Measurements from ENCODE around the gene WDPCP.

DNA sequence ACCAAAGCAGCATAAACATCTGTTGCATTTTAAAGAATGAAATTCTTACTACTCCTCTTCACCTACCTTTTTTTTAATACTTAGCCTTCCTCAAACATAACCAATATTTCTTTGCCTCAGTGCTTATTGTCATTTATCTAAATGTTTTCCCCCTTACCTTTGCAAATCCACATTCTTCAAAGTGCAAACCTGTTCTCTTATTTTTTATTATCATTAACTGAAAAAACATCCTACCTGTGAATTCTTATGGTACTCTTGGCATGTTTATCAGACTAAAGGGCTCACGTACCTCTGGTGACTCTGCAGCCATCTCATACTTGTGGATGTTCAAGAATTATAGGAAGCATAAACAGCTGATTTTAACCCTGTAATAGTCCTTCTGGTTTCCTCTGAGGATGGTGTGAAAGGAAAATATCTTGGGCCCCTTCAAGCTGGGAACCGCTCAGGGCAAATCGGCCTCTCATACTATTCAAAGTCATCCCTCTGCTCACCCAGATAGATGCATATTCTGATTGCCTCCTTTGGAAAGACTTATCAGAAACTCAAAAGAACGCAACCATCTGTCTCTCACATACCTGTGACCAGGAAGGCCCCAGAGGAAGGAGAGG lies 45.8 kb downstream of the C2orf74 start:
- PRO-cap: no peak

GRCh38 chr2:61266433-61267189 lies 104.6 kb downstream of the C2orf74 start:
- PRO-cap: no peak

DNA sequence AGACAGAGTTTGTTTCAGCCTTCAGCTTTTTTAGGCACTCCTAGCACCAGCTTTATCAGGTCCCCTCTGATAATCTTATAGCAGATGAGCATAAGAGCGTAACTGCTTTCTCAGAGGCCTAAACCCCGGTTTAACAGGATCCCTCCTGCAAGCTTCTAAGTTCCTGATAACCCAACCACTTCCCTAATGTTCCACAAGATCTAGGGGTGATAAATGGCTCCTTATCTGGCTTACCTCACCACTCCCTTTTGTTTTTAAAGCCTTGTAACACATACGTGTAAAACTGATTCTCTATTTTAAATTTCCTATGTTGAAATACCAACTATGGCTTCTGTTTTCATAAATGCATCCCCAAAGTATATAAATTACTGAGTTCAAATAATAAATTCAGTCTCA lies 126.1 kb downstream of the C2orf74 start:
- PRO-cap: no peak

- PRO-cap: no peak
These were observed 122.2 kb downstream of the USP34 start for GRCh38 chr2:61348623-61349062.

- PRO-cap: no peak
These were observed 120.7 kb downstream of the USP34 start for GRCh38 chr2:61350211-61350591.

DNA sequence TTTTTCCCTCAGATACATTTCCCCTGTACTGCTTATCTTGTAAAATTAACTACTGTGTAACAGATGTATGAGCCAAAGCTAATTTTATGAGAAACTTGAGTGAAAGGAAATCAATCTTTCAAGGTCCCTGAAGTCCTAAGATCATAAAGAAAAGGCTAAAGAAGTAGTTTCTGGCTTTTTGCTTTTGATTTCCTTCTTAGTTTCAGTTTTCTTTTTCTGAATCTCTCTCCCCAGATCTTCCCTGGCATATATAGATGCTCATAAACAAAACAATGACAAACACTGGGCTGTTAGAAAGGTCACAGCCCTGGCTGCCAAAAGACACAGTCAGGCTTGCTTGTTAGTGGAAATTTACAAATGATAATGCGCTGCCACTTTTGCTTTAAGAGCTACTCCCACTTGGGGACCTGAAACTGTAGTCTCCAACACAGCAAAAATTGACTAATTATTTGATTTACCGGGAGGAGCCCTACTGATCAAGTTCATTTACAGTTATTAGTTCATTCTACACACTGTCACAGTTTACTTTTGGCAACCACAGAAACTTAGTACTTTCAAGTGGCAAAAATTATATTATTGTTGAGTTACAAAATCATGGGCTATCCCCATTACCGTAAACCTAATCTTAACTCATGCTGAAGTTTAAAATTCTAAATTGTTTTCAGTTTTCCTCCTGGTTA lies 132.9 kb upstream of the XPO1 start:
- PRO-cap: no peak

GRCh38 chr2:61713335-61714042 lies 140.4 kb downstream of the FAM161A start:
- PRO-cap: no peak

DNA sequence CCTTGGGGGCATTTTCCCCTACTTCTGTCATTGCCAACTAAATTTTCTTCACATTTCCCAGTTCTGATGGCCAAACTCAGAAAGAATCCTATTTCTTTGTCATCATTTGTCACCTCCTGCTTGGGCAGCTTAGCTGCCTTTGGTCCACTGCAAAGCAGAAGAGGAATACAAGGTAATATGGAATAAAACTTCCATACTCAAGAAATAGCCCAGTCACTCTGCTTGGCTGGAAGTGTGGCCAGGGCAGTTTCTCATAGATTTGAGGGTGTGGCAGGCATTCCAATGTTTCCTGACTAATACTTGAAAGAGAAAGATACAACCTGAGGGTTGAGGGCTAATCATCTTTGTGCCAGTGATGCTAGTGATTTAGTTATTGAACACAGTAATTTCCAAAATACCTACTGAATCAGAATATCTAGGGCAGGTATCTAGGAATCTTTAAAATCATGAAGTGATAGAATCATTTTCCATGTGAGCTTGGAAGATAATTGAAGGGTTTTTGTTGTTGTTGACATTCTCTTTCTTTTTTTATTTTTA lies 83.1 kb downstream of the FAM161A start:
- PRO-cap: no peak

GRCh38 chr2:61793482-61793709 lies 60.5 kb downstream of the FAM161A start:
- PRO-cap: no peak

GRCh38 chr2:62187156-62187587 lies 8.7 kb upstream of the B3GNT2 start:
- PRO-cap: unidirectional peak, minus-strand start at chr2:62187335

DNA sequence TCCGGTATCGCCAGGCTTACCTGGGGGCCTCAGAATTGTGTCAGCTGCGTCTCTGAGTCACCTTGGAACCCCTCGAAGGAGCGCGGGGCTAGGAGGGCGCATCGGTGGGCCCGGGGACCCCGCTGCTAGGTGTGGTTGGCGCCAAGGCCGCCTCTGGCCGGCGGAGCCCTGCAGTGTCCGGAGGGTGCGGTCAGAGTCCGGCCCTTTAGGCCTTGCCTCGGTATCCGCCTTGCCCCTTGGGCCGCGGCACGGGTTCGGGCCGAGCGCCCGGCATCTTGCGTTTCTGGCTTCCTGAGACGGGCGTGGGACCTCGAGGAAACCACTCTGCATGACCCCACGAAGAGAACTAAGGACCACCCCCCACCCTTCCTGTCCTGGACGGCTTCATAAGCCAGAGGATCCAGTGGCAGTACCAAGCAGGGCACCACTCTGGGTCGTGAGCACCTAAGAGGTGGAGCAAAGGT lies 764 bp upstream of the B3GNT2 start:
- PRO-cap: no peak

DNA sequence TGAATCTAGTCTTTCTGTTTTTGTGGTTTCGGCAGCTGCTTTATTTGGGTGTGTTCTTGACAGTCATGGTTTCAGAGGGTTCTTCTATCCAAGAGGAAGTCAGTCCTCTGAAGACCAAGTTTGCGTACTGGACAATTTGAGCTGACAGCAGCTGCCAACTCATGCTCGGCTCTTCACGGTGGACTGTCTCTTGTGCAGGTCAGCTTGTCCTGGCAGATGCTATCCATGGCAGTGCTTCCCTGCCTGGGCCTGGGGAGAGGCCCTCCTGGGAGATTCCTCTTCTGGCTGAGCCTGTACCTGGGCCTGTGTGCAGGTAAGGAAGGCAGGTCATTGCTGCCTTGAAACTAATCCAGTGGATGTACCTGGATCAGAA lies 90.9 kb downstream of the TMEM17 start:
- PRO-cap: no peak

DNA sequence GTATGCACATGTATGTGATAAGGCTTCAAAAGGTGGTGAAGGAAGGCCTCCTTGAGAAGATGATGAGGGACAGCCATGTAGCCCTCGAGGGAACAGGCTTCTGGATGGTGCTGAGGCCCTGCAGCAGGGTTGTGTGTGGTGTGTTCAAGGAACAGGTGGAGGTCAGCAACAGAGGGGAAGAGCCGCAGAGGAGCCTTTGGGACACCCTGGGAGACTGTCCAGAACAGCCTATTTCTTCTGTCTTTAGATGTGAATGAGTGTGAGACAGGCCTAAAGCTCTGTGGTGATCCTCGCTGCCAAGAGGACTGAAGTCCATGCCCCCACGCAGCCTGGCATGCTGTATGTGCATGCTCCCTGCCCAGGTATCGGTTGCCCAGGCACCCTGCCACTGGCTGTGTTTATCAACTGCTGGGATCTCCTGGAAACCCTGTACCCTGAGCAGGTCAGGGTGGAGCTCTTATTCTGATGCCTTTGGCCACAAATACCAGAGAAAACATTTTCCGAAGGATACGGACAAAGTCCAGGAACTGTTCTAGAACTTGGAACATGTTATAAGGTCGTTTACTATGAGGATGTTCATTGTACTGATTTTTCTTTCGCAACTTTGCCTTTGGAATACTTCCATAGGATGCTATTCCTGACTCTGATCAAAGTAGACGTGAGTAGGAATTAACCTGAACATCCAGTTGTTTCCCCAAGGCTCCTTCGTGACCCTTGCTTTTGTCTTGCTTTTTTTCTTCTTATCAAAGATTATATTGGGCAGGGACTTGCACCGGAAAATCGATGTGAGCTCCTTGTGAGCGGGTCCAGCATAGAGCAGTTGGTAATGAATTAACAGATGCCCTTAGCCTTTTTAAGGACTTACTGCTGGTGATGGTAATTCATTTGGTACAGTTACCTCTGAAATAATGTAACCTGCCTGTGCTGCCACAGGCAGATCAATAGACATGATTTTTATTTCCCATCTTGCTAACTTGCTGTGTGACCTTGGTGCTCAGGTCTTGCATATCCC lies 55.3 kb downstream of the TMEM17 start:
- PRO-cap: no peak

DNA sequence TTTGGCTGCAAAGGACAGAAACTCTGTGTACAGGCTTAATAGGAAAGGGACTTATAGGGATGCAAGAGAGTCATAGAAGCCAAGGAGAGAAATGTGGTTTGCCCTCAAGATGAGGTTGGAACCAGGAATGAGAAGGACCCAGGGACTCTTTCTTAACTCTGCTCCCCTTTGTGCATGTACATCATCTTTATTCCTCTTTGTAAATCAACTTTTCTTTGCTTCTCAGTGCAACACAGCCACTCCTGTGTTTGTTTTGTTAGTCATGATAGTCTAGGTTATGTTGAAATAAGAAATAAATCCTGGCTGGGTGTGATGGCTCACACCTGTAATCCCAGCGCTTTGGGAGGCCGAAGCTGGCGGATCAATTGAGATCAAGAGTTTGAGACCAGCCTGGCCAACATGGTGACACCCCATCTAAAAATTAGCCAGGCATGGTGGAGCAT lies 72.8 kb upstream of the TMEM17 start:
- PRO-cap: no peak

DNA sequence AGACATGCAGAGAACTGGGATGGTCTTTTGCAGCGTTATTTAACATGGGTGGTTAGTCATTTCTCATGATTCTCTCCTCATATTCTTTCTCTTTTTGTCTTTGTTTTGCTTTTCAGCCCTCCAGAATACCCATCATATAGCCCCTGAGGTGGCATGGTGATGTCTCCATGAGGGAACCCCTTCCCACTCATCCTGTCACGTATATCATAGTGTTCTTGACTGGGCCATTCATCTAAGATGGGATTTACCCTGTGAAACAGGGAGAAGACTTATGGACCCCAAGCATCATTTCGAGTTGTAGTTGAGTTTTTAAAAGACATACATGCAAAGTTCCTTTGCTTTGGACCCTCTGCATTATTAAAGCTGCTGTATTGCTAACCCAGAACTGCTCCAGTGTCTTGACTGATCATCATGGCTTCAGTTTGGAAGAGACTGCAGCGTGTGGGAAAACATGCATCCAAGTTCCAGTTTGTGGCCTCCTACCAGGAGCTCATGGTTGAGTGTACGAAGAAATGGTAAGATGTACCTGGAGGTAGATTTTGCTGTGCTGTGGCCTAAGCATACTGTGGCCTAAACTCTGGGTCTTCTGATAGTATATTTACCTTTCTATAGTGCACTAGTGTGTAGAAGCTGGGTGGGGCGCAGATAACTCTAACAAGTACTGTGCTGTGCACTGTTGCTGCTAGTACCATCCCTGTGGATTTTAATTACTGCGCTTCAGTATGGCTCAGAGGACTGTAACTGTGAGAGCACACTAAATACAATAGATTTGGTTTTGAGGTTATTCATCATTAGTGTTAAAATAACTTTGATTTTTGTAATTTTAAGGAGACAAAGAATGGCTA lies 1.5 kb downstream of the EHBP1 start:
- PRO-cap: no peak

GRCh38 chr2:63470453-63471361 lies 117.6 kb downstream of the WDPCP start:
- PRO-cap: no peak

DNA sequence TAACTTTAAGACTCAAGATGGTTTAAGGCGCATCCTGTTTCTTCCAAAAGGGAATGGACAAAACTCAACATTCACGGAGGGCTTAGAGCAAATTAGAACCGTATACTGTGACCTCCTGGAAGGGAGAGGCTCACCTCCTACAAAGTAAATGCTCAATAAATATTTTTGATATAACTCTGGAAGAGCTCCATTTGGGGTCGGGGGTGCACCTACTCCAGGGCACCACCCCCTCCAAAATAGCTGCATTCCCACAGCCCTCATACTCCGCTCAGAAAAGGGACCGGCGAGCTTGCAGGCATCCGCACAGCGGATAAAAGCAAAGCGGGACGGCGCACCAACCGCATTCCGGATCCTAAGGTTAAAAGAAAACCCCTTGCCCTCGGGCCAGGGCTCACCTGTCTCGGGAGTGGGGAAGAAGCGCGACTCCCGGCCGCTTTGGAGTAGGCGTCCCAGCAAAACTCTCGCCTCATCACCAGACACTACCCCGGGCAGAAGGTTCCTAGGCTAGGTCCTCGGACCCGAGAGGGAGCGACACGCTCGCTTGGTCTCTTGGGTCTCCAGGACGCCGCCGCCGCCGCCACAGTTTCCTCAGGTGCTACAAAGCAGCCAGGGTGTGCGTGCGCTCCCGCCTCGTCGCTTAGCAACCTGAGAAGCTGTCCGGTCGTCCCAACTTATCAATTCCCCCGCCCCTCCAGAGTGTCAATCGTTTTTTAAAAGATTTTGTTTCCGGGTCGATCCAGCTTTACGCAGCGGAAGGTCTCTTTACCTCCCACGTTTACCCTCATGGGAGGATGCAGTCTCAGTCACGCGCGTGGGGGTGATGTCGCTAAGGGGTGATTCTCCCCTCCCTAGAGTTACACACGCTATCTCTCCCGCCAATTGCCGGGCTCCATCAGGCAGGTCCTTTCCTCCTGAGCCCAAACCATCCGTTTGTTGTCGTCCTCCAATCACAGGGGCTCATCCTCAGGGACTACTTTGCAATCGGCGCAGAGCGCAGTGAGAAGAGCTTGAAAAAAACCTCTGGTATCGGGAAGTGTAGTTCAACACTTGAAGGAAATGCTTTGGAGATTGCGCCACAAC lies at the start of gene WDPCP:
WDPCP (minus strand) TSS at position 676 of the 1,080 bp plus-strand sequence.
- PRO-cap: unidirectional peak, plus-strand start at position 302 of the sequence; bidirectional peak, plus-strand start outside the sequence, minus-strand start at position 932 of the sequence

GRCh38 chr2:63613736-63614126 lies 25.0 kb downstream of the MDH1 start:
- PRO-cap: no peak

DNA sequence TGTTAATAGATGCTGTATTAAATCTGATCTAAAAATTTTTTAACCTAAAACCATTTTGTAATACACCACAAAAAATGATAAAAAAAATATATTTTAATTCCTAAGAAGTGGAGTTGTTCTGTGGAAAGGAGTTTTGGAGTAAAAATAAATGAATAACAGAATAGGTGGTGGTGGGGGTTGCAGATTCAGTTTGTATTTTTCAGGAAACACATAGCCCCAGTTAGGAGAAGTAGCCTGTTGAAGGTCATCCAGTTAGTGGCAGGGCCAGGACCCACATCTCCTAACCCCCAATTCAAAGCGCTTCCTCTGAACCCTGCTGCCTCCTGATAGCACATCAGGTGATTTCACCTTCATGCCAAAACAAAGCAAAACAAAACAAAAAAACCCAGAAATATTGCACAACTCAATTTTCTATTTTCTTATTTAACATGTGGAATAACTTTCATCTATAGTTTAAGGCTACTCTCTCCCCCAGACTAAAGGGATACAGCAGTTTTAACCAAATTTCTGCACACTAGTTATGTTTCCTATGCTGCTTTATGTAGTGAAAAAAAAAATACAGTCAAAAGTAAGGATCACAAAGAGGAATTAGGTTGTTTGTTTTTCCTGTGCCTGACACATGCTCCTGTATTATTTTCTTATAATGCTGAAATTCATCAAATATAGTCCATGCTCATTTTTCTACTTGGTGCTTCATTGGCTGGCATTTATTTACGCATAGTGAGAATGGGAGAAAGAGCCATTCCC lies 112.3 kb upstream of the UGP2 start:
- PRO-cap: no peak

- PRO-cap: no peak
These were observed 100.6 kb upstream of the UGP2 start for GRCh38 chr2:63741003-63741548.

Measured in cardiac septum (tissue), 1 donor.